Epithelial cell of proximal tubule (primary cell): ENCODE data around the genes RPL18A and SSBP4.

DNA sequence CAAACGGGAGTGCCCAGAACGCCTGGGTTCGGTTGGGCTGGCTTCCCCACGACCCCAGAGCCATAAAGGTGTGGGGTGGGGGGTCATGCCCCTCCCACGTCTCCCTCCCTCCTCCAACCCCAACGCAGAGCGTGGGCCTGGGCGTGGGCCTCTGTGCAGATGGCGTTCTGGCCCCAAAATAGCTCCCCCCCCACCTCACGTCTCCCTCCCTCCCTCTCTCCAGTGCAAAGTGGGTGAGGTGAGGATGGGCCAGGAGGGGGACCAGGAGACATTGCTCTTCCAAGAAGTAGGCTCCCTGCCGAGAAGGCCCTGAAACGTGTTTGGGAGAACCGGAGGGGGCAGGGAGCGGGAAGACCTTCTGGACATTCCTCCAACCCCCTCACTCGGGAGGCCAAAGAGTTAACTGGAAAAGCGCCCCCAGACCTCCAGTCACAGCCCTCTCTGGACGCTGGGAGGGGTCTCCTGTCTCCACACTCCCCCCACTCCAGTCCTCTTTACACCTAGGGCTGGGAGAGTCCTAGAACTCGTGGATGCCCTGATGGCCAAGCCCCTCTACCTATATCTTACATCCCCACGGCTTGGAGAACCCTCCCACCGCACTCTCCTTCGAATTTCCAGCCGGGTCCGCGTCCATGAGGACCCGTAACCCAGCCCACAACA, 906 bp downstream of the UNC13A start:
- RAMPAGE, long total RNA: no peak
- RRBS: no CpG with 5 or more reads among the region's 25 CpGs

DNA sequence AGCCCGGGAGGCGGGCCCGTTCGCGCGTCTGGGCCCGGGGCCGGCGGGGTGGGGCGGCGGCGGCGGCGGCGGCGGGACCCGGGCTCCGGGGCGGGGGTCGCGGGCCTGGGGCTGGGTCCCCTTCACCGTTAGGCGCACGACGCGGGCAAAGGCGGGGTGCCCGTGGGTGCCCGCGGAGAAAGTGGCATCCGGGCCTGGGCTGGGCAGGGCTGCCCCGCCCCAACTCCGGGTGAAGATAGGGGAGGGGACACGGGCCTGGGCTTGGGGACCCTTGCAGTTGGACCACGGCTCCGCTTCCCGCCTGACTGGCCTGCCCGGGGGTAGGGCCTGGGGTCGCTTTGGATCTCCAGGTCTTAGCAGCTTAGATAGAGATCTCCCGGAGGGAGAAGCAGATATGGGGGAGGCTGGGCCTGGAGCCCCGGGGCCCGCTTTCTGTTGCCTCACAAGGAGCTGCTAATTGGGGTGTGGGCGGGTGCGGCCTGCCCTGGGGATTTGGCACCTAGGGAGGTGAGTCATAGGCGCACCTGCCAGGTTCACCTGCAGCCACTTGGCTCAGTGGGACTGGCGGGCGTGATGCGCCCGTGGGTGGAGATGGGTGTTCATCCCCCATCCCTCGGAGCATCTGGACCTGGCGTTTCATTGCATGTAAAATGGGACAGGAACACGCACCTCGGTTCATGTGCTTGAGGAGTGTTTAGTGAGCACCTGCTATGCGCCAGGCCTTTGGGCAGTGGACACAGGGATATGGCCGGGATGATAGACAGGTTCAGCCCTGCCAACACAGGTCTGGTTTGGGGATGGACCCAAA, 571 bp downstream of the MAP1S start:
- RAMPAGE, long total RNA: no peak
- RRBS: 3% methylated on average over 26 of the region's 55 CpGs

GRCh38 chr19:17766486-17766991, 15.3 kb downstream of the FCHO1 start:
- RAMPAGE, long total RNA: no peak
- RRBS: no CpG with 5 or more reads among the region's 28 CpGs

- RAMPAGE, long total RNA: no peak
- RRBS: 4% methylated on average over 3 of the region's 9 CpGs
These were observed 3.7 kb upstream of the B3GNT3 start for GRCh38 chr19:17791219-17791659.

DNA sequence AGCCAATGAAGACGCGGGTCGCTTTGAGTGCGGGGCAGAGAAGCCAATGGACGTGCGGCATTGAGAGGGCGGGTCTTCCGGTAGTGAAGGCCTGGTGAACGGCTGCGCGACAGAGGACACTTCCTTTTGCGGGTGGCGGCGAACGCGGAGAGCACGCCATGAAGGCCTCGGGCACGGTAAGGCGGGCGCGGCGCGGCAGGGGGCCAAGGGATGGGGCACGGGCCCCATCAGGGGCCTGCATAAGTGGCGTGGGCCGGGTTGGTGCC, at the start of gene RPL18A:
Gene RPL18A (plus strand): TSS at position 112 of the 266 bp plus-strand sequence.
- RAMPAGE, long total RNA: start-site peak on the plus strand centred at position 131 of the sequence, 48 bp wide, 16,800 and 6,937 reads in 2 replicates
- RRBS: no CpG with 5 or more reads among the region's 27 CpGs

DNA sequence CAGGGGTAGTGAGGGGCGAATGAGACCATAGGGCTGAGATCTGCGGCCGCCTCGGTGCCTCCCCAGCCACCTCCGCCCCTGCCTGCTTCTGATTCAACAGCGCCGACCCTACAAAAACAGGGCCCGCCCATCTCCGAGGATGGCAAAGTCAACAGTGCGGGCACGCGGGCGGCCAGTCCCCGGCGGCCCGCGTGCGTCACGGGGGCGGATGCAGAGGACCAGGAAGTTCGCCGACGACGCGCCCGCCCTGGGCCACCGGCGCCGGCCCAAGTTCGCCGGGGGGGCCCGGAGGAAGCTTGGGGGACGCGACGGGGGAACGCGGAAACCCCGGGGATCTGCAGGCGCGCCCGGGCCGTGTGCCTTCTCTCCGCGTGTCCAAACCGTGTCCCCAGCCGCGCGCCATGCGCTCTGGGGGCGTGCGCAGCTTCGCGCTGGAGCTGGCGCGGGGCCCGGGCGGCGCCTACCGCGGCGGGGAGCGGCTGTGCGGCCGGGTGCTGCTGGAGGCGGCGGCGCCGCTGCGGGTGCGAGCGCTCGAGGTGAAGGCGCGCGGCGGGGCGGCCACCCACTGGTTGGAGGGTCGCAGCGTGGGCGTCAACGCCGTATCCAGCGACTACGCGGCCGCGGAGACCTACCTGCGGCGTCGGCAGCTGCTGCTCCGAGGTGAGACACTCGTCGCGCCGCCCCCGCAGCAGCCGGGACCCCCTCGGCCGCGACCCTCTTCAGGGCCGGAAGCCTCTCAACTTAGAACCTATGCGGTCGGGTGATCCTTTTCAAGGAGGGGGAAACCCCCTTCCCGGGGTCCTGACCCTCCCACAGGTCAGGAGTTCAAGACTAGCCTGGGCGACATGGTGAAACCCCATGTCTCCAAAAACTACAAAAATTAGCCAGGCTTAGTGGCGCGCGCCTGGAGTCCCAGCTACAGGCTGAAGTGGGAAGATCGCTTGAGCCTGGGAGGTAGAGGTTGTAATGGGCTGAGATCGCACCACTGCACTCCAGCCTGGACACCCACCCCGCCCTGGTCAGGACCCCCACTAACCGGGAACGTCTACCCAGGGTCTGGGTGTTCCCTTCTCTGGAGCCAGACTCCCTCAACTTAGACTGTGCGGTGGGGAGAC, 6.7 kb upstream of the ARRDC2 start:
- RAMPAGE, long total RNA: no peak
- RRBS: 1% methylated on average over 44 of the region's 114 CpGs

- RAMPAGE, long total RNA: no peak
- RRBS: no CpG with 5 or more reads among the region's 7 CpGs
These were observed 21.8 kb downstream of the IL12RB1 start for GRCh38 chr19:18064968-18065231.

GRCh38 chr19:18122535-18123691, 25.3 kb downstream of the MAST3 start:
- RAMPAGE, long total RNA: no peak
- RRBS: 96% methylated on average over 7 of the region's 32 CpGs

DNA sequence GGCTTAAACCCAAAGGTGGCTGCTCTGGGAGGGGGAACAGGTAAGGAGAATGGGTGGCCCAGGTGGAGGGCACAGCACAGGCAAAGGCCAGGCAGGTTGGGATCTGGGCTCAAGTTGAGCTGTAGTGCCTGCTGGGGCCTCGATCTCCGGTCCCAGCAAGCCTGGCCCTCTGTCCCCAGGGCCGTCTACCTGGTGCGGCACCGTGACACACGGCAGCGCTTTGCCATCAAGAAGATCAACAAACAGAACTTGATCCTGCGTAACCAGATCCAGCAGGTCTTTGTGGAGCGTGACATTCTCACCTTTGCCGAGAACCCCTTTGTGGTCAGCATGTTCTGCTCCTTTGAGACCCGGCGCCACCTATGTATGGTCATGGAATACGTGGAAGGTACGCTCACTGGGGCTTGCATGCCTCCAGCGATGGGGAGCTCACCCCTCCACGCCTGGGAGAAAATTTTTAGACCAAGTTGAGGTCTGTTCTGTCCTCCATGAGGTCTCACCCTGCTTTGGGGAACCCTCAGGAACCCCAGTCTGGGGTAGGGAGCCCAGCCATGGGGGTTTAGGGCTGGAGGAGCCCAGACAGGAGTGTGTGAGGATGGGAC, 22.5 kb upstream of the PIK3R2 start:
- RAMPAGE, long total RNA: no peak
- RRBS: no CpG with 5 or more reads among the region's 16 CpGs

- RAMPAGE, long total RNA: no peak
- RRBS: no CpG with 5 or more reads among the region's 10 CpGs
These were observed 672 bp upstream of the IFI30 start for GRCh38 chr19:18173006-18173276.

DNA sequence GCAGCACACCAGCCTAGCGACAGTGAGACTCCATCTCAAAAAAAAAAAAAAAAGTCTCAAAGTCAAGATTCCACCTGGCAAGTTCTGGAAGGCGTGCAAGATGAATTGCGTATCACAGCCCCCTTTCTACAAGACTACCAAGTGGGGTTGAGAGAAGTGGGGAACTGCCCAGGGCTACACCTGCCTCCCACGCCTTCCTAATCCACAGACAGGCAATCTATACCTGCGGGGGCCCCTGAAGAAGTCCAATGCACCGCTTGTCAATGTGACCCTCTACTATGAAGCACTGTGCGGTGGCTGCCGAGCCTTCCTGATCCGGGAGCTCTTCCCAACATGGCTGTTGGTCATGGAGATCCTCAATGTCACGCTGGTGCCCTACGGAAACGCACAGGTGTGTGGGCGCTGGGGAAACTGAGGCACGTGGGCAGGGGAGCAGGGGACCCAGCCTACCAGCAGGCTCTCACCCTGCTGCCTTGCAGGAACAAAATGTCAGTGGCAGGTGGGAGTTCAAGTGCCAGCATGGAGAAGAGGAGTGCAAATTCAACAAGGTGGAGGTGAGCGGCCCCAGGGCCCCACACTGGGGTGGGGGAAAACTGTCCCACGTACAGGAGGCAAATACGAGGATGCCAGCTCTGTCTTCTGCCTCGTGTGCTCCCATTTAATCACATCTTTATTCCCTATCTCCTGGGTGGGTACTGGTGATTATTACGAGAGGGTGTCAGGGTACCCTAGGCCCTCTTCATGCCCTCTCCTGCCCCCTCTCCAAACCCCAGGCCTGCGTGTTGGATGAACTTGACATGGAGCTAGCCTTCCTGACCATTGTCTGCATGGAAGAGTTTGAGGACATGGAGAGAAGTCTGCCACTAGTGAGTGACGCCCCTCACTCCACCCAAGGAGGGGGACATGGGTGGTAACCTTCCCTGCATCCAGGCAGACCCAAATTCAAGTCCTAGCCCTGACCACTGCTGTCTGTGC, 1.5 kb downstream of the IFI30 start:
- RAMPAGE, long total RNA: no peak
- RRBS: no CpG with 5 or more reads among the region's 21 CpGs

- RAMPAGE, long total RNA: no peak
- RRBS: 8% methylated on average over 13 of the region's 25 CpGs
These were observed 850 bp downstream of the RAB3A start for GRCh38 chr19:18203016-18203368.

DNA sequence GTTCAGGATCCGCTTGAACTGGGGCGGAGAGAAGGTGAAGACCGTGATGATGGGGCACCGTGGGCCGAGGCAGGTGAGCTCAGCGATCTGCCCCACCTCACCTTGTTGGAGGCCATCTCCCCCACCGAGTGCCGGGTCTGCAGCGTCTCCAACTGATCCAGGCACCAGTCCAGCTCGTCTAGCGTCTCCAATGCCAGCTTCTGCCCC, 6.0 kb downstream of the PDE4C start:
- RAMPAGE, long total RNA: no peak
- RRBS: no CpG with 5 or more reads among the region's 11 CpGs

DNA sequence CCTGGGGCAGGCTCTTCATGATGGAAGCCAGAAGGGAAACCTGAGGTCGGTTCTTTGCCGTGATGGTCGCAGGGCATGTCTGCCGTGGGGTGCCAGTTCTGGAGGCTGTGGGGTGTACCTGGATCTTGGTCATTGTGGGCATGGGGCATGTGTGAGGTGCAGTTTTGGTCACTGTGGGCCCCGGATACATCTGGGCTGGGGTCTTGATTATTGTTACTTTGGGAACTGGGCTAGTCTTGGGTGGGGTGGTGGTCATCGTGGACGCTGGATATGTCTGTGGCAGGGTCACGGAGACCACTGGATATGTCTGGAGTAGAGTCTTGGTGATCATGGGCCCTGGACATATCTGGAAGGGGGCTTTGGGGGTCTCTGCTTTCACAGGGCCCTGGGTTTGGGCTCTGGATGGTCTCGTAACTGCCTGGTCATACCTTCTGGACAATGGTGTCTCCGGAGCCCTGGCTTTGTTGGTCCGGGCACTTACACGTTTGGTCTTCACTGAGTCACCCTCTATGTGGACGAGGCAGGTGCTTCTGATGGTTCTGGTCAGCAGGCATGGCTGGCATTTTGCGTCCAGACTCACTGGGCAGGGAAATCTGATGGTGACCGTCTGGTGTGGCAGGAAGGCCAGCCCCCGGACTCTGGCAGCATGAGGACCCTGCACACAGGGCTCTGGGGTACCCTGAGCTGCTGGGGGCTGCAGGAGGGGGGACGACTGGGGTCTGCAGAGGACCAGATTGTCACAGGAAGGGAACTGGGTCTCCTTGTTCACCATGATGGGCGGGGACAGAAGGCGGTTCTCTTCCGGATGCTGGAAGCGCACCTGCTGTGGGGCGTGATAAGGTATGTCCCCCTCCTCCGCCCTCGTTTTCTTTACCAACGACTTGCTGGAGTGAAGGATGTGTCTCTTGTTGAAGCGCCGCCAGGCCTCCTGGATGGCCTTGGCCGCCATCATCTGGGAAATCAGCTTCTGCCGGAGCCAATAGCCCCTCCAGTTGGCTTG, 7.7 kb downstream of the IQCN start:
- RAMPAGE, long total RNA: no peak
- RRBS: 100% methylated on average over 1 of the region's 29 CpGs

- RAMPAGE, long total RNA: no peak
- RRBS: 97% methylated on average over 6 of the region's 16 CpGs
These were observed 12.9 kb downstream of the LSM4 start for GRCh38 chr19:18309874-18310499.

DNA sequence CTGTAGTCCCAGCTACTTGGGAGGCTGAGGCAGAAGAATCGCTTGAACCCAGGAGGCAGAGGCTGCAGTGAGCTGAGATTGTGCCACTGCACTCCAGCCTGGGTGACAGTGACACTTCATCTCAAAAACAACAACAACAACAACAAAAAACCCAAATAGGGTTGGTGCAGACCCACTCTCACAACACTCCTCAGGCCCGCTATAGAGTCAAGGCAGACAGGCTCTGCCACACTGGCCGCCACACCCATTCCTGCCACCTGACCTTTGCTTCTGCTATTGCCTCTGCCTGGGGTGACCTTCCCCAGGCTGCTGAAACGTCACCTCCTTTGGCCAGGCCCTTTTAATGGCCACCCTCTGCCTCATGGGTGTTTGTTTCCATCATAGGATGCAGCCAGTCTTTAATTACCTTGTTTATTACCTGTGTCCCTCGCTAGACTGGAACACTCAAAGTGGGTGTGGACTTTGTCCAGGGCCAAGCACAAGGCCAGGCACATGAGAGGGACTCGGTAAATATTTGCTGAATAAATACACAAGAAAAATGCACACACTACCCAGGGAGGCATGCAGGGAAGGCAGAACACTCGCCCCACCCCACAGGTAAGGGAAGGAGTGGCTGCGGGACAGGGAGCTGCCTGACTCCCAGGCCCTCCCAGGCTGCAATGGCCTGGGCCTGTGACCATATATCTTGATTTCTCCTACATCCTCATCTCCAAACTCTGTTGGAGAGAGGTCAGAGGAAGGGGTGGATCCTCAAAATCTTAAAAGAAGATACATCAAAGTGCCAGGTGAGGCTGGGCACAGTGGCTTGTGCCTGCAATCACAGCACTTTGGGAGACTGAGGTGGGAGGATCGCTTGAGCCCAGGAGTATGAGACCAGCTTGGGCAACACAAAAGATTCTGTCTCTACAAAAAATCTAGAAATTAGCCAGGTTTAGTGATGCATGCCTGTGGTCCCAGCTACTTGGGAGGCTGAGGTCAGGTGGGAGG, 3.1 kb downstream of the LSM4 start:
- RAMPAGE, long total RNA: no peak
- RRBS: no CpG with 5 or more reads among the region's 9 CpGs

DNA sequence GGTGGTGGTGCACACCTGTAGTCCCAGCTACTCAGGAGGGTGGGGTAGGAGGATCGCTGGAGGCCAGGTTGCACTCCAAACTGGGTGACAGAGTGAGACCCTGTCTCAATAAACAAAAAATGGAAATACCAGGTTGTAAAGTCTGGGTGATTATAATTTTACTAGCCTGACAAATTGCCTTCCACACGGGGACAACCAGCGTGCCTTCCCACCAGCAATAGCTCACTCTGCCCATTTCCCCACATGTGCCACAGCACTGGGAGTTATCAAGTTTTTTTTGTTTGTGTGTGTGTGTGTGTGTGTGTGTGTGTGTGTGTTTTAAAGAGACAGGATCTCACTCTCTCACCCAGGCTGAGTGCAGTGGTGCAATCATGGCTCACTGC, 22.3 kb downstream of the PGPEP1 start:
- RAMPAGE, long total RNA: no peak
- RRBS: no CpG with 5 or more reads among the region's 3 CpGs

- RAMPAGE, long total RNA: no peak
- RRBS: under 1% methylated on average over 61 of the region's 161 CpGs
These were observed at the start of gene SSBP4 for GRCh38 chr19:18419102-18420115. SSBP4 (plus strand) TSS chr19:18419398.

- RAMPAGE, long total RNA: no peak
- RRBS: 69% methylated on average over 3 of the region's 7 CpGs
These were observed 4.4 kb downstream of the SSBP4 start for GRCh38 chr19:18423625-18423906.

GRCh38 chr19:18432552-18433067, 5.3 kb downstream of the ISYNA1 start:
- RAMPAGE, long total RNA: no peak
- RRBS: no CpG with 5 or more reads among the region's 12 CpGs